H9 (cell line): Measurements from ENCODE around the genes DLX6 and TAC1.

- PRO-cap = no peak
Observed at GRCh38 chr7:94430892-94431535, 36.3 kb downstream of the COL1A2 start.

DNA sequence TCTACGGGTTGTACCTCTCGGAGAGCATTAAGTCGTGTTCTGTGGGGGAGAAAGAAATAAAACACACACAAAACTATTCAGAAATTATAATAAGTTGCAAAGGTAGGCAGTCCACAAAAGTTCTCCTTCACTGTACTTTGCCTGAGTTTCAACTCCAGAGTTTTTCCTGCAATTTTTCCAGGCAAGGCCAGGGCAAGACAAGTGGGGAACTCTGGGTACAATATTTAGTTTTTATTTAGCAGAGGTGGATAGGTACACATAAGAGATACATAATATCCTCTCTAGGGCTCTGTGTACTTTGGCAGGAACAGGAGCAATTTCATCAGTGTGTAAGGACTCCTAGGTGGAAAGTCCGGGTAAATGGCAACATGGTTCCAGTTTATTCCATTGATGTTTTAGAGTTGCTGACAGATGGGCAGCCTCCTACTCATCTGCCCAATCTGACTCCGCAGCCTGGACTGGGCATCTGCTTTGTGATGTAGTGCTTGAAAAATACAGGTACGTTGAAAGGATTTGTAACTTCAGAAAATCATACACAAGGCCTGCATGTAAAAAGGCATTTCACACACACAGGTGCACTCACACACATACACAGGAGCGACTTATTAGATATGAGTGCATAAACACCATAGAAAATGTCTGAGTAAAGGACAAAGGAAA is 5.8 kb downstream of the PON1 start:
- PRO-cap = no peak

- PRO-cap = no peak
Observed at GRCh38 chr7:95397824-95398607, 1.8 kb upstream of the PON3 start.

GRCh38 chr7:95399802-95400540 is 3.8 kb upstream of the PON3 start:
- PRO-cap = no peak

DNA sequence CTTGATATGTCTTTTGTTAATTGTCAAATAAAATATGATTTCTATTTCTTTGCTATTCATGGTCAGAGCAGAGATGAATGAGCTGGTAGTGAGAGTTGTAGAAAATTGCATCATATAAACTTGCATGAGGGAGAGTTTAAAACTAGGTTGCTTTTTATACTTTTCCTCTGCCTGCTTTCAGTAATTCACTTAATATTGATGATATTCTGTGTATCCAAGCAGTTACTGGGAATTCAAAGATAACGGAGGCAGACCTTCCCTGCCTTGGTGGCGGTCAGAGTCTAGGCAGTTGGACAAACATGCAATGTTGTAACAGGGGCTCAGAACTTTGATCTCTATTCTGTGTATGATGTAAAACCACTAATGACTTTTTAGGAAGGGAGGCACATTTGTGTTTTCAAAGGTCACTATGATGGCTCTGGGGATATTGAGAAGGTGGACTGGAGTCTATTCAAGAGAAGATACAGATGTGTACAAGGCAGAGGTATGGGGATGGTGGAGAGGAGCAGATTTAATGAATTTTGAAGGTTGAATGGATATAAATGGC is 5.5 kb upstream of the PON2 start:
- PRO-cap = no peak

DNA sequence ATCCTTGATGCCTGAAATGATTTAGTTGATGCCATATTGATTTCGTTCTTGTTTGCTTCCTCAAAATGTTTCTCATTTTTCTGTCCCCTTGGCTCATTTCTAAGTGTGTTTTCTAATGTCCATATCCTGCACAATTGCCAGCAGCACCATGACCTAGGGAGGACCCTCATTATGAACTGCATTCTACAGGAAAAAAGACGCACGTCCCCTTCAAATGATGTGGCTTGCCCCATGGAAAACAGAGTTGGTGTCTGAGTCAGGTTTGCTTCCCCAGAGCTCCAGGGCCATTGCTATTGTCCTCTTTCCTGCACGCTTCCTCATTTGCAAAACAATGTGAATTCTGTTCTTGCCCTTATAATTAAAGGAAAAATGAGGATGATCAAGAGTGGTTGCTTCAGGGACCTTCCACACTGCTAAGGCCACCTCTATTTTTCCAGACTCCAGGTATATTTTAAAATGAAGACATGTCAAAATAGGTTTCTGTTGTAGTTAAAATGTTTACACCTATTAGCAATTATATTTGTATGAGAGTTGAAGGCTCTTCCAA is 14.7 kb upstream of the ASB4 start:
- PRO-cap = unidirectional peak, minus-strand start at position 253 of the sequence

- PRO-cap = no peak
Observed at GRCh38 chr7:95585120-95585839, 11.0 kb downstream of the PDK4 start.

DNA sequence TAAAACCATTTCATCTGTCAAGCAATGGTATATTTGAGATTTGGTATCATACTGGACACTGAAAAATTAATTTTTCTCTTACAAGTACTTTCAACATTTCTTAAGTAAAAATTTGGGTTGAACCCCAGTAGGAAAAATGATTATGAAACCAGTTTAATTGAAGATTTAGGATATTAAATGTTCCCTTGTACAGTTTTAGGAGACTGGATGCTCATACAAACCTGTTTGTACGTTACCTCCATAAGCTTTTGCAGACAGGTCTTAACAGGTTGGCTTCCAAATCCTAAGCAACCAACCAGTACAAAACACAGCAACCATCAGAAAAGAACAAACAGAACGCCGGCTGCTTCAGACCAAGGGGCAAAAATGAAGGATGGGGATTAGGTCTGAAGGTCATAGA is 49.3 kb upstream of the PDK4 start:
- PRO-cap = no peak

DNA sequence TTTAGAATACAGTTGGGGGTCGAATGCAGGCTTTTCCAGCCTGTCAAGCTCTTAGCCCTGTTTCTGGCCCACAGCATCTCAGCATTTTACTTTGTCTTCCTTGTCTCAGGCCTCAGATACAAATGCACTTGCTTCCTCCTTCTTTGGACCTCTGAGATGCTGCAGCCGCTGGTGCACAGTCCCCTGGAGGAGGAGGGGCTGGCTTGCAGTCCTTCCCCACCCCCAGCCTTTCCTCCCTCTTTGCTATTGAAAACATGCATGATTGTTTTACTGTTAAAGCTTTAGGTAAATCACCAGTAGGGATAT is 1.8 kb downstream of the DYNC1I1 start:
- PRO-cap = no peak

- PRO-cap = no peak
Observed at GRCh38 chr7:95917094-95917471, 144.7 kb downstream of the DYNC1I1 start.

GRCh38 chr7:96075914-96076666 is 245.8 kb downstream of the SLC25A13 start:
- PRO-cap = no peak

DNA sequence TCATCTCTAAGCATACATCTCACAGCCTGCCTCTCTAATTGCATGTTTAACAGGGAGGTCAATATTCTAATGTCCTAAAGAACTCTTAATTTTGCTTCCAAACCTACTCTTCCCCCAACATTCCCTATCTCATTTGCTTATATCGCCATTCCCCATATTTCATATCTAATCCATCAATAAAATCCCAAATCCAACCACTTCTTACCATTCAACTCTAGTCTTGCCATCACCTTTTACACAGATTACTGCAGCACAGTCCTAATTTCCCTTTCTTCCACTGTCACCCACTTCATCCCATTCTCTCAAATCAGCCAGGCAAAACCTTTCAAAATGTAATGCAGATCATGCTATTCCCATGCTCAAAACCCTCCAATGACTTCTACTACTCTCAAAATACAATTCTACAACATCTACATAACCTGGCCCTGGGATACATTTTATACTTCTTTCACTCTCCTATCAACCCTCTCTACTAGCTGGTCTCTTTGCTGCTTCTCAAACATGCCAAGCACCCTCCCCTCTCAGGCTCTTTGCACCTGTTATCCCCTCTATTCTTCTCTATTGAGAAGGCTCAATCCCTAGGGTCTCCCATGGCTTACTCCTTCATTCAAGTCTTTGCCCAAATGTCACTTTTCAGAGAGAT is 61.2 kb downstream of the SLC25A13 start:
- PRO-cap = no peak

GRCh38 chr7:96314252-96315045 is 7.4 kb downstream of the SLC25A13 start:
- PRO-cap = no peak

DNA sequence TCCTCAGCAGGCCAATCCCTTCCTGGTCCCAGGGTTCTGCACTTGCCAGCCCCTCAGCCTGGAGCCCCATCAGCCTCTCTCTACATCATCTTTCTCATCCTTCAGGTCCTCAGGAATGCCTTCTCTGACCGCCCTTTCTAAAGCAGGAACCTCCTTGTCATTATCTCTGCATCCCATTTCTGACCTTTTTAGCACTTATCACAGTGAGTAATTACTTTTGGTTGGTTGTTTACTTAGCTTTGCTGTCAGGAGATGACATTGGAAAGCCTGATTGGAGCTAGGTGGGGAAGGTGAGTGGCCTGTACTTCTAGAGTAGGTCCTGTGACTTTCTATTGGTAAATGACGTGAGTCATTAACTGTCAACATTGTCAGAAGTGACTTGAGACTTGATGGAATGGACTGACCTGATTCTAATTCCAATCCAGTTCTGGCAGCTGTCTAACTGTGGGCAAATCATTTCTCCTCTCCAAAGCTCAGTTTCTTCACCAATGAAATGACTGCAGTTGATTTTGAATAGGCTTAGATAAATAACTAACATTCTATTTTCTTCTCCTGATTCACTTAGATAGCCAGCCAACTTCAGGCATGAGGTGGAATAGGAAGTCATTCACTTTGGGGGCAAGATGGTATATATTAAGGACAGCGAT is 9.4 kb upstream of the SLC25A13 start:
- PRO-cap = no peak

DNA sequence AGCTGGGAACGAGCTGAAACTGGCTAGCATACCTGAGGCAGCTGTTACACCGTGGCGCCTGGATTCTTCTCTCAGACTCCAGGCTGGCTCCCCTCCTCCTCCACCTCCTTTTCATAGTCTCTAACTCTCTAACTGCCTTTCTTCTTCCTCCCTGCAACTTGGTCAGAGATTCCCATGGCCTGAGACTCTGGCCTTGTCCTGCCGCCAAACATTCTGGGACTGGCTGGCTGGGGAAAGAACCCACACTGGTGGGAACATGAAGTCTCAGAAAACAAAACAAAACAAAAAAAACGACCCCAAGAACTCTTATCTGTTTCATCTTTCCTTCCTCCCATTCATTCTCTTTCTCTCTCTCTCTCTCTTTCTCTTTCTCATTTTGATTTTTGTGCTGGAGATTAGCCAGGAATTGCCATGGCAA is 76.7 kb upstream of the SEM1 start:
- PRO-cap = no peak

DNA sequence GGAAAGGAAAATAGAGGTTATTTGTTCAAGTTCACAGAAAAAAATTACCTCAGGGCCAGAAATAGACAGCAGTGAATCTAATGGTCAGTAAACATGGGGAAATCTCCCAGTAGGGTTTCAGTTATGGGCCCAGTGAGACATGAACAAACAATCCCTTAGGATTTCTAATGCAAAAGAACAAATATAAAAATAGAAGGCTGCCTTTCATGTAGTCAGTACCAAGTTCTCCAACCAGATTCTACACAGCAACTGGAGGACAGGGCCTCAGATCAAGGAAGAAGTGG is 85.2 kb upstream of the SEM1 start:
- PRO-cap = no peak

- PRO-cap = no peak
Observed at GRCh38 chr7:96949713-96950317, 55.5 kb upstream of the DLX6 start.

DNA sequence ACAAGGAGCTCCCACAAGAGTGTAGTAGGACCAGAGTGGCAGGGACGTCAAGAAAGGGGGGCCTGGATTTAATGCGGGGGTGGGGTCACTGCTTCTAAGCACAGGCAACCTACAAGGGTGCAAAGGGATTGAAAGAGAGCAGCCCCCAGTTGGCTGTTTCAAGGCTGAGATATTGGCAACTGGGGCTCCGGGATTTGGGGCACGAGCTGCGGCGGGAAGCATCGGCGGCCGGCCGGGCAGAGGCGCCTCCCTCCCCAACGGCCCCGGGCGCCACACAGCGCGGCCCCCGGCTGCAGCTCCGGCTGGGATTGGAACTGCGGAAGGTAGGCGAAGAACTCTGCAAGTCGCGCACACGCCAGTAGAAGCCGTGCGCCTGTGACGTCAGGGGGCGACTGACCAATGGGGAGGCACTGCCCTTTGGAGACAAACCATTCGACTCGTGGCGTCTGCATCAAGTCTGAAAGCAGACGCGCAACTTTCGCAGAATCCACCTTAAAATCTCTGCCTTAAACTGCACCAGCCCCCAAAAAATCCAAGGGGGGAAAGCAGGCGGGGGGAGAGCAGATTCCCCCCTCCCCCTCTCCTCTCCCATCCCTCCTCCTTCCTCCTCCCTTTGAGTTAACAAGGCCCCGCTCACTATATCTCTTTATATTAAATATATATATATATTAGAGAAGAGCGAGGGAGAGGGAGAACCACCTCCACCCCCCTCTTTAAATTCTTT is at the start of gene DLX6:
Gene DLX6 (plus strand): TSS at position 431 of the 724 bp plus-strand sequence.
- PRO-cap = bidirectional peak, plus-strand start at position 426 of the sequence, minus-strand start at position 316 of the sequence

DNA sequence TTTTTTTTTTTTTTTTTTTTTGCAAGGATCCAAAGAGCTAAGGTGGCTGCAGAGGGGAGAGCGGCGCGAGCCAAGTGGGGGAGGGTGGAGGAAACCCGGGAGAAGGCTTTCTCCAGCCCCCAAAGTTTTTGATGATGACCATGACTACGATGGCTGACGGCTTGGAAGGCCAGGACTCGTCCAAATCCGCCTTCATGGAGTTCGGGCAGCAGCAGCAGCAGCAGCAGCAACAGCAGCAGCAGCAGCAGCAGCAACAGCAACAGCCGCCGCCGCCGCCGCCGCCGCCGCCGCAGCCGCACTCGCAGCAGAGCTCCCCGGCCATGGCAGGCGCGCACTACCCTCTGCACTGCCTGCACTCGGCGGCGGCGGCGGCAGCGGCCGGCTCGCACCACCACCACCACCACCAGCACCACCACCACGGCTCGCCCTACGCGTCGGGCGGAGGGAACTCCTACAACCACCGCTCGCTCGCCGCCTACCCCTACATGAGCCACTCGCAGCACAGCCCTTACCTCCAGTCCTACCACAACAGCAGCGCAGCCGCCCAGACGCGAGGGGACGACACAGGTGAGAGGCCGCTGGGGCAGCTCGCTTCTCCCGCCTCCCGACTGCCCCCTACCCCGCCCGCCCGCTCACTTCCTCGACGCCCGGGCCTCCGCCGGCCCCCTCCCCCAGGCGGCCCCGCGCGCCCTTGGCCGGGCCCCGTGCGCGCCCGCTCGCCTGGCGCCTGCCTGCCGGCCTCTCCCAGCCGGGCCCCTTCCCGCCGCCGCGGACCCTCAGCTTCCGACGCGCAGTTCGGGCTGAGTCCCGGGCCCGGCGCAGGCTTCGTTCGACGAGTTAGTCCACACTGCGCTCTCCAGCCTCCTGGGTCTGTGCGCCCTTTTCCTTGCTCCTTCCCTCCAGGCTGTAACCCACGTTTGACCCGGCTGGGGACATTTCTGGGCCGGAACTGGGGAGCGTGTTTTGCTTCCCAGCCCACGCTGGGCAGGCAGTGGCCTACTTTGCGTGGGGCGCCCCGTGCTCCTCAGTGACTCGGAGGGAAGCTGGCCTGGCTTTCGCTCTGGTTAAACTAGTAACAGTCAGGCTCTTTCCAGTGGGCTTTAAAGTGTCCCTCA is 851 bp downstream of the DLX6 start:
- PRO-cap = unidirectional peak, plus-strand start at position 547 of the sequence

GRCh38 chr7:97731766-97732294 is at the start of gene TAC1:
Gene TAC1, plus strand, starts transcription at chr7:97732086.
- PRO-cap = unidirectional peak, plus-strand start at chr7:97731825; unidirectional peak, plus-strand start at chr7:97731897; bidirectional peak, plus-strand start at chr7:97732086, minus-strand start at chr7:97732060